Left ventricle myocardium (tissue), 1 donor: ENCODE measurements around a stretch of chr3.

- PRO-cap, result no peak
These were observed 89.4 kb downstream of the SEC22A start for GRCh38 chr3:123291170-123291509.

GRCh38 chr3:123333408-123333668, 115.6 kb downstream of the ADCY5 start:
- PRO-cap, result no peak

- PRO-cap, result no peak
These were observed 62.3 kb downstream of the ADCY5 start for GRCh38 chr3:123386493-123387153.

GRCh38 chr3:123406505-123407097, 42.3 kb downstream of the ADCY5 start:
- PRO-cap, result no peak

DNA sequence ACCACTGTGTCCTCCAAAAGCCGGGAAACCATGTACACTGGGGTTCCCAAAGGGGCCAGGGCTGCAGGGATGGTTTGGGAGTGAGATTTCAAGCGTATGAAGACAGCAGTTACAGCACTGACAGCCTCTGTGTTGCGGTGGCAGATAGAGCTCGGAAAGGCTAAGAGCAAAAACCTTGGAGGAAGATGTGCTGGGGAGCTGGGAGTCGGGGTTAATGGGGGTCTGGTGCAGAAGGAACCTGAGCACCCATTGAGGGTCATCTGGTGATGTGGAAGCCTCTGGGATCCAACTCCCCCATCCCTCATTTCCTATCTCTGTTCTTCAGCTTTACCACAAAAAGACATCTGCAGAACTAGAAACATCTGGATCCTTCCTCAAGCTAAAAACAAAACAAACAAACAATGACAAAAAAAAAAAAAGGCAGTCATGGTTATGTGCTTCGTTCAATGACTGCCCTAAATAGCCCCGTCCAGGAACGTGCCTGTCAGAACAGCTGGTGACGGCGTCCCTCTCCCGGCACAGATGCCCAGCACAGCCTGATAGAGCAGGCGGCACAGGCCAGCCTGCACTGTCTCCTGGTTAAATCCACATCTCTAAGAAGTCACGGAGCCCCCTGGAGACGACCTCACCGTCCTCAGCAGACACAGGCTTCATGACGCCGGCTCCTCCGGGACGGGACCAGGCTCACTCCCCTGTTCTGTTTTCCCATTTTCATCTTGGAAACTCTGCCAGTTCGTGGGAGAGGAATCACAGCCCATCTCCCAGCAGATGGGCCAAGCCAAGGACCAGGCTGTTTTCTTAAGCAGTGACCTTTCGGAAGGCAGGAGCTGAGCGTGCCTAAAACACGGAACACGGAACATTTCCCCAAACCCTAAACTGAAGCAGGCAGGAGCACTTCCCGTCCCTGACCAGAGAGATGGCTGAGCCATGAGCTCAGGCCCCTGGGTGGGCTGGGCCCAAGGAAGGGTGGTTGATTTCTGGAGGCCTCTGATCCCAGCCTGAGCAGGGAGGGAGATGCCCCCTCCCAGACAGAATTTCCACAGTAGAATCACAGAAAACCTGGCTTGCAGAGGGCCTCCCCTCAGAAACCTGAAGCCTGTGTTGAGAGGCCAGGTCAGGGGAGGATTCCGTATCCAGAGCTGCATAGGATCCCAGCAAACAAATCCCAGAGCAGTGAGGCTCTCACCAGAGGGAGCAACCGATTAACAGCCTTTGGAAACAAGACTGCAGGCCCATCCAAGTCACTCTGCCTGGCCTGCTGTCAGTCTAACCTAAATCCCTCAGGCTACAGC, 36.0 kb downstream of the ADCY5 start:
- PRO-cap, result unidirectional peak, plus-strand start at position 487 of the sequence

GRCh38 chr3:123449211-123449525, 278 bp upstream of the ADCY5 start:
- PRO-cap, result bidirectional peak, plus-strand start at chr3:123449391, minus-strand start at chr3:123449090

GRCh38 chr3:123686321-123686789, 101.5 kb upstream of the HACD2 start:
- PRO-cap, result no peak

GRCh38 chr3:123691994-123692652, 107.3 kb upstream of the HACD2 start:
- PRO-cap, result unidirectional peak, minus-strand start at chr3:123692364

- PRO-cap, result no peak
These were observed 113.9 kb upstream of the HACD2 start for GRCh38 chr3:123698388-123699530.

DNA sequence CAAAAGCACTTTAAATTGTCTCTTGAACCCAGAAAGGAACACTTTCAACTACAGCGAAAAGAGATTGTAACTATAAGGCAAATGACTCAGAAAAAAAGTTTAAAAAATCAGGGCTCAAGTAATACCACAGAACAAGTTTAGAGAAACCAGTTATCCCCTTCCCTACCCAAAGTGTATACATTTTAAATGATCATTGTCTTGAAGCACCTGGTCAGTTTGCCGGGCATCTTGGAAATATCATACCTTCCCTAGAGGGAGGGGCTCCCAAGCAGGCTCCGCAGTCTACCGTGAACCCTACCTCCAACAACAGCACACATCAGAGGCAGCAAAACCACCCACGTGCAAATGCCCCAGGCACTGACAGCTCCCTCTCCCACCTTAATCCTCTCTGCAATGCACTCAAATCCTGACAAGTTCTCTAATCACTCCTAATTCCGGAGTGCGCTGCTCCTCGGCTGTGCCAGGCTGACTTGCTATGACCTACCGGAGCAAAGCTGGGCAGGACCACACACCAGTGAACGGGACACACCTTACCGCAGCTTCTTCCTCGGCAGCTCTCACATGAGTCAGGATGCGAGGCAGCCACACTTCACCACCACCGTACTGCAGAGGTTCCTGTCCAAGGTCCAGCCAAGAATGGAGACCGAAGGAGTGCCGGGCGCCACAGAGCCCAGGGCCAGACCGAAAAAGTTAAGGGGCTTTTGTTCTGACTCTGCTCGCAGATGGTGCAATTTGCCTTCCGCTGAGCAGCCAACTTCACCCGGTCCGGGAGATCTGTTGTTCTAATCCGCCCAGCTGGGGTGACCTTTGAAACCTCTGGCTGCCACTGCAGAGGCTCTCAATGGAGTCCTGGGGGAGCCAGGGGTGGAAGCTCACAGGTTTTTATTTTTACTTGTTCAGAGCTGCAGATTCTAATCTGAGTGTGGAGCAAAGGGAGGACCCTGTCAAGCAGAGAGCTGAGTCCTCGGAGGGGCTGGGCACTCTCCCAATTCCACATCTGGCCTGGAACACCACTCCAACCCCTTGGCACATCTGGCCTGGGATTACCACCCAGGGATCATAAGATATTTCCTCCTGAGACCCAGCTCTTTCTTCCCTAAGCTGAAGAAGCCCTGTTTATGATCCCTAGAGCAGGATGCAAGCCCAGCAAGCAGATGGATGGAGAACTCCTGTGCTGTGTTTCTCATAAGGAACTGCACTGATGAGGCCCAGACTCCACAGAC, 84.4 kb downstream of the MYLK start:
- PRO-cap, result no peak

DNA sequence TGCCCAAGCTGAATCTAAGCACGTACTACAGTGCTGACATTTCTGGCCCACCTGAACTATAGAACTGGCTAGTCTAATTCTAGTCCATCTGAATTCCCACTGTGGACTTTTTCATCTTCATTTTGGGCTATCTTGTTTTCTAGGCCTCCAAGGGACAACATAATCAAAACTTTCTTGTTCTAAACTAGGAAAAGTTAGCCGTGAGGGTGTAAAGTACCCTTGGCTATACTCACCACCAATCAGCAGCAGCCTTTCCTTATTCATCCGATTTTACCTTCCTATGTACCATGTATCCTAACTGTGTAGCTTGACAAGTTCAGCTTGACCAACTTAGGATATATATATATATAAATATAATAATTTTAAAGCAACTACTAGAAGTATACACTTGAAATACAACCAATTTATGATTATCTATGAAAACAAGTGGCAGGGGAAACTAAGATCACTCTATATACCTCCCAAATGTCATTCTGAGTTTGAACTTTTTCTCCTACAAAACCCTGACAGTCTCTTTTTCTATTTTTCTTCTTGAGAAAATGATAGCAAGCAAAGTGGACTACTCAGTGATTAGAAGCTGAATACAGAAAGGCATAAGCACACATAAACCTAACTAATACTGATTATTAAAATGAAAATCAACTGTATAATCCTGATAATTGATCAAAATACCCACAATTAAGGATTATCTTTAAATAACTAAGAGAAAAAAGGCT, 5.7 kb downstream of the CCDC14 start:
- PRO-cap, result no peak

- PRO-cap, result no peak
These were observed 9.5 kb downstream of the KALRN start for GRCh38 chr3:124042262-124043494.

- PRO-cap, result no peak
These were observed 59.6 kb downstream of the KALRN start for GRCh38 chr3:124092721-124093288.

- PRO-cap, result no peak
These were observed 296.1 kb upstream of the UMPS start for GRCh38 chr3:124434164-124434573.

GRCh38 chr3:124602998-124603424, 127.2 kb upstream of the UMPS start:
- PRO-cap, result no peak

GRCh38 chr3:124699551-124700112, 30.6 kb upstream of the UMPS start:
- PRO-cap, result no peak

DNA sequence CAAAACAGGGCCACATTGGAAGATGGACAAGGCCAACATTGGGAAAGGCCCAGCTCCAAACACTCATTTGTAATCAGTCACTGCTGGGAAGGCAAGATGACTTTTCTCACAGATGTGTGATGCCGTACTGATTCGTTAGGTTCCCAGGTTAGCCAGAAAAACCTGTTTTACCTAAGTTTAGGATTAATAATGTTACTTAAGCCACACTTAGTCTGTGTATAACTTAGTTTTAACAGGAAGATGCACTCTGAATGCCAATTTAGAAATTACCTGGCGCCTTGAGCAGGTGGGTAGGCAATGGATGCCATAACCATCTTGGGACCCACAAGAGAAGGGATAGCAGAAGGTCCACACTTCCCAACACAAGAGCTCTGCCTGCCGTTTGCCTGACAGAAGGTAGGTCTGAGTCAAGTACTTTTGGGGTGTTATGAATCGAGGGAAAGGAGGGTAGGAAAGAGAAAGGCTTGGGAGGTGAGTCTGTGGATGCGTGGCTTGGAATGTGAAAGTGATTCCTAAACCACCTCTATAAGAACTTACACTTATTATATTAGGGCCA, 70.8 kb downstream of the ITGB5 start:
- PRO-cap, result no peak

DNA sequence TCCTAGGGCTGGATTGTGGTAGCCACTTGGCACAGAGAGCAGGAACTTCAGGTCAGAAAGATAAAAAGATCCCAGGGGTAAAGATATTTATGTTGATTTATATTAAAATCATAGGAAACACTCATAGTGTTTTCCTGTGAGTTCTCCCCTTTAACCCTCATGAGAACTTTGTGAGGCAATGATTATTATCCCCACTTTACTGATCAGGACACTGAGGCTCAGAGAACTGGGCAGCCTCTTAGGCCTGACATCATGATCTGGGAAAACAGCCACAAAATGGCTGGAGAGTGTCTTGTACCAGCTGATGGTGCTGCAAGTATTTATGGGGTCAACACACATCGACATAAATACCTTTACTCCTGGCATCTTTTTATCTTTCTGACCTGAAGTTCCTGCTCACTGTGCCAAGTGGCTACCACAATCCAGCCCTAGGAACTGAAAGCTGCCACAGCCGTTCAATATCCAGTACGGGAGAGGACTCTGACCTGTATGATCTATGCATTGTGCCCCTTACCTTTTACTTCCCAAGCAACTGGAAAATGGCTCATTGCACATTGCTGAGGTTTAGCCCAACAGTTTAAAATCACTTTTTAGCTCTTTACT, 29.2 kb upstream of the MUC13 start:
- PRO-cap, result no peak

GRCh38 chr3:125002165-125002816, 53.5 kb downstream of the HEG1 start:
- PRO-cap, result no peak

GRCh38 chr3:125003226-125004132, 52.3 kb downstream of the HEG1 start:
- PRO-cap, result no peak